Natural killer cell (primary cell): ENCODE results near the gene DRG1.

DNA sequence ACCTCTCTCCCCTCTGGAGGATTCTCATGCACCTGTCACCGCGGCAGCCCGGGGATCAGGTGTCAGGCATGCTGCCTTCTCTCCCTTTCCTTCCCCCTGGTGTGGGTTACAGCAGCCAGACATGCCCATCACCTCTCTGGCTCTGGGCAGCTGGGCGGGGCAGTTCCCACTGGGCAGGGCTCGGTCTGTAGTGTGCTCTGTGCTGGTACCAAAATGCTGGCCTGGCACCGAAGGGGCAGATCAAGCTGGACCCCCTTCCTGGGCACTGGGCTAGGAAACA, 926 bp downstream of the GAL3ST1 start:
- PRO-cap: no peak

DNA sequence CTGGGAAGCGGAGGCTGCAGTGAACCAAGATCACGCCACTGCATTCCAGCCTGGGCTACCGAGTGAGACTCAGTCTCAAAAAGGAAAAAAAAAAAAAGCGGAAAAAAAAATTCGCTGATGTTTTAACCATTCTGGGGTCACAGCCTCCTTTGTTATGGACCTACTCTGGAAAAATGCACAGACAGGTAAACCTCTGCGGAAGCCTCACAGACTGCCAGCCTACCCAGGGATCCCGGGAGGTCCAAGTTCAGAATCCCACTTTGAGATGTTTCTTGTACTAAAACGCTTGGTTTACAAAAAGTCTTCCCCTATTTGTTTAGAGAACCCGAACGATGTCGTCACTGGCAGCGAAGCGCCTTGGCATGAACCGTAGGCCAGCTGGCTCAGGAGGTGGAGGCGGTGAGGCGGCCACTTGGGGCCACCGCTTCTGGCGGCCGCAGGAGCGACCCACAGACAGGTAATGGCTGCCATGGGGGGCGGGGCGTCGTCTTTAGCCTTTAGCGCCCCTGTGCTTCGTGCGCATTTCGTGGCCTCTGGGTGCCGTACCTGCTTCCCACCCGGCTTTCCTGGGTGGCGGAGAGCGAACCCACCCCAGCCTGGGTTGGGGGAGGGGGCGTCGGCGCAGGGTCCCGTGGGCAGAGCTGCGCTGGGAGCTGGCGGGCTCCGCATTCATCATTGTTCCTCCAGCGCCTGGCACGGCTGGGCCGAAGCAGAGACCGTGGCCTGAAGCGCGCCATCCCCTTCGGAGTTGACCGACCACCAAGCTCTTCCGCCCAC, 598 bp upstream of the OSBP2 start:
- PRO-cap: no peak

GRCh38 chr22:30972171-30973263, 3.9 kb upstream of the MORC2 start:
- PRO-cap: no peak

GRCh38 chr22:30976703-30977891, 8.5 kb upstream of the MORC2 start:
- PRO-cap: no peak

DNA sequence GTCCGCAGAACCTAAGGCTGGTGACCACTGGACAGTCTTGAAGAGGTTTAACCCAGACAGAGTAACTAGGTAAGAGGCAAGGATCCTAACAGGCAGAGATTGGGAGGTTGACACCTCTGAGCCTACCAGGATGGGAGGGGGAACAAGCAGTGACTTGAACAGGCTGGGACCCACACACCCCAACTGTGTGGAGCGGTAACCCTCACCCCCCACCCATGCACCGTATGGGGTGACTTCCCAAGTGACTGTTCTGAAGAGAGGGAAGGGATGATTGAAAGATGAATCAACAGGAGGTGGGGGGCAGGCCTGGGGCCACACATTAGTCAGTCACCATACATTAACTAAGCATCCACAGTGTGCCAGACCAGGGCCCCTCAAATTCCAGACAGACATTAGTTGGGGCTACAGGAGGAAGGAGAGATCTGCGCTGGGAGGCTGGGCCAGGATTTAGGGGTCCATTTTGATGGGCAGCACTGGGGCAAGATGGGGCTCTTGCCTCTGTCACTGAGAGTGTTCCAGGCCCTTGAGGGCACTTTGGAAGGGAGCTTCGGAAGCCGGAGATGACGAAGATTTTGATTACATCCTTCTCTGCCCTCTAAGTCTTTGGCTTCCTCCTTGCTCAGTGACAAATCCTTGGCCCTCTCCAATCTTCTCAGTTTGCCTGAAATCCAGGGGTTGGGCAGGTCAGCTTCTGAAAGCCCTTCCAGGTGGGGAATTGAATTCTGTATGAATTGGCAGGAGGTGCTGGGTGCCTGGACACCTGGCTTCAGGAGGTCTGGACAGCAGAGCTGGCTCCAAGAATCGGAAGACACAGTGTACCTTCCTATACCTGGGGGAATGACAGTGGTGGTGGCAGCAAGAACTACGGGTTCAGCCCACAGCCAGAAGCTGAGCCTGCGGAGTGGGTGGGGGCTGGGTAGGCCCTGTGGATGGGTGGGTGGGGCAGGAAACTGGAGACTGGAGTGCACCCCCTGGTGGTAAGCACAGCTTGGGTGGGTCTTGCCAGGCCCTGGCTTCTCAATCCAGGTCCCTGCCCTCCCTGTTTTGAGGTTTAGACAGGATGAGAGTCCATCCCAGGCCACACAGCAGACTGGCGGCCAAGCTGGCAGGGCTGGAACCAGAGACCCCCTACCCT, 1.1 kb downstream of the SMTN start:
- PRO-cap: no peak

- PRO-cap: no peak
Measured at GRCh38 chr22:31083425-31083955, 2.4 kb downstream of the SMTN start.

- PRO-cap: no peak
Measured at GRCh38 chr22:31090139-31090406, 9.0 kb downstream of the SMTN start.

DNA sequence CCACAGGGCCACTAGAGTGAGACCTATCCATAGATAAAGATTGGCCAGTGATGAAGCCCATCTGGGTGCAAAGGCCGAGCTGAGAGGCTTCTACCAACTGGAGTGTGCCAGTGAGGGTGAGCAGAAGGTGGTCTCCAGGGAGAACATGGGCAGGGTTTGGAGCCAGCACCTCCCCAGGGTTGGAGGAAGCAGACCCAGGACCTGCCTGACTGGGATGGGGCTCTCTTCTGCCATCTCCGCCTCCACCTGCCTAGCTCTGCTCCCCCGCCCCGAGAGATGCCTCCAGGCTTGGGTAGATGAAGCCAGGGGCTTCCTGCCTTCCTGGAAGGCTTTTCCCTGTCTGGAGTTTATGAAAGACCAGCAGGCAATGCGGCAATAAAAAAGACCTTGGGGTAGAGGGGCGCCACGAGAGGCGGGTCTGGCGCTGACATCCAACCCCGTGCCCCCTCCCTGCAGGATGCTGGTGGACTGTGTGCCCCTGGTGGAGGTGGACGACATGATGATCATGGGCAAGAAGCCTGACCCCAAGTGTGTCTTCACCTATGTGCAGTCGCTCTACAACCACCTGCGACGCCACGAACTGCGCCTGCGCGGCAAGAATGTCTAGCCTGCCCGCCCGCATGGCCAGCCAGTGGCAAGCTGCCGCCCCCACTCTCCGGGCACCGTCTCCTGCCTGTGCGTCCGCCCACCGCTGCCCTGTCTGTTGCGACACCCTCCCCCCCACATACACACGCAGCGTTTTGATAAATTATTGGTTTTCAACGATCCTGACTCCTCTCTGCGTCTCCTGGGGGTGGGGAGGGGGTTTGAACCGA, 3.3 kb downstream of the SELENOM start:
- PRO-cap: no peak

GRCh38 chr22:31108037-31108242, 572 bp upstream of the SELENOM start:
- PRO-cap: no peak

GRCh38 chr22:31159426-31159798, 570 bp upstream of the RNF185 start:
- PRO-cap: no peak

GRCh38 chr22:31234890-31235566, 22.9 kb downstream of the LIMK2 start:
- PRO-cap: no peak

DNA sequence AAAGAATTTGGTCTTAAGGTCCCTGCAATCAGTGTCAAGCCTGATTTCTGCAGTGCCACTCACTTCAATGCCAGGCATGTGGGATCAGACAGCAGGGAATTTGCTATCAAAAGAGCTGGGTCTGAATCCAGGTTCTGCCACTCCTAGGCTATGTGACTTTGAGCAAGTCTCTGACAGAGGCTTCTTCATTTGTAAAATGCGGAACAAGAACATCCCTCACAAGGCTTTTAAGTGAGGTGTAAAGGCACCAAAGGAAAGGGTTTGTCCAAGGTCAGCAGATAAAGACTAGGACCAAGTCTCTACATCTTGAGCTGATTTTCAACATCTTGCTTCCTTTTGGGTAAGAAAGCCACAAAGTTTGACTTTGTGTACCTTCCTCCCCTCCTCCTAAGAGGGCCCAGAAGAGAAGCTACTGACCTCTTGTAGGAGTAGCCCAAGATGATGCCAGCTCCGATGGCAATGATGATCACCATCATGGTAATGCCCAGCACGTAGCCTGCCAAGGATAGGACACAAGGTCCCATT, 3.3 kb downstream of the PIK3IP1 start:
- PRO-cap: no peak

DNA sequence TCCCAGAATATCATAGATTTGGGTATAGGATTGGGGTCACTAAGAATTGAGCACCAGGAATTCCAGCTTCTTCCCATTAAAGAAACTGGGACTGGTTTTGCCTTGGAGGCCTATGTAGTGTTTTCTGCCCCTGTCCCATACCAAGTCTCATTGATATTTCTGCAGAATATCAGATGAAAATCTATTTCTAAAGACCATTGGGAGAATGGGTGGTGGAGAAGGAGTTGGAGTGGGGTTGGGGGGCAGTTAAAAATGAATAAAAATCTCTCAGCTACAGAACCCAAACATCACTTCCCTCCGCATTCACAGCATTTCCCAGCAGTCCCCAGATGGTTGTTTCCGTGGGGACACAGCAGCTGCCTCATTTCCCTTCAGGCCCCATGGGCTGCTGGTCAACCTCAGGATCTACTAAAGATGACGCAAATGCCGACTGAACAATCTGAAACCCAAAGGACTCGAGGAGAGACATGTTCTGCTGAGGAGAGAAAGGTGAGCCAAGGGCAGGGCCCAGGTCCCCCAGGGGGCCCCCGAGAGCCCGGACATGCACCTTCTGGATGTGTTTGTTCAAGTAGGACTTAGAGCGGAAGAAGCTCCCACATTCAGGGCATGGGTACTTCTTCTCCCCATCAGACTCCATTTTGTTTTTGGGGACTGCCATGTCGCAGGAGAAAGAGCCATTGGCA, 19.5 kb downstream of the PATZ1 start:
- PRO-cap: no peak

GRCh38 chr22:31347287-31348056, 1.3 kb upstream of the PATZ1 start:
- PRO-cap: no peak

DNA sequence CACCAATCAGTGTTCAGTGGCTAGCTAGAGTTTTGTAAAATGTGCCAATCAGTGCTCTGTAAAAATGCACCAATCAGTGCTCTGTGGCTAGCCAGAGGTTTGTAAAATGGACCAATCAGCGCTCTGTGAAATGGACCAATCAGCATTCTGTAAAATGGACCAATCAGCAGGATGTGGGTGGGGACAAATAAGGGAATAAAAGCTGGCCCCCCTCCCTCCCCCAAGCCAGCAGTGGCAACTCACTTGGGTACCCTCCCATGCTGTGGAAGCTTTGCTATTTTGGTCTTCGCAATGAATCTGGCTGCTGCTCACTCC, 5.5 kb upstream of the DRG1 start:
- PRO-cap: no peak

DNA sequence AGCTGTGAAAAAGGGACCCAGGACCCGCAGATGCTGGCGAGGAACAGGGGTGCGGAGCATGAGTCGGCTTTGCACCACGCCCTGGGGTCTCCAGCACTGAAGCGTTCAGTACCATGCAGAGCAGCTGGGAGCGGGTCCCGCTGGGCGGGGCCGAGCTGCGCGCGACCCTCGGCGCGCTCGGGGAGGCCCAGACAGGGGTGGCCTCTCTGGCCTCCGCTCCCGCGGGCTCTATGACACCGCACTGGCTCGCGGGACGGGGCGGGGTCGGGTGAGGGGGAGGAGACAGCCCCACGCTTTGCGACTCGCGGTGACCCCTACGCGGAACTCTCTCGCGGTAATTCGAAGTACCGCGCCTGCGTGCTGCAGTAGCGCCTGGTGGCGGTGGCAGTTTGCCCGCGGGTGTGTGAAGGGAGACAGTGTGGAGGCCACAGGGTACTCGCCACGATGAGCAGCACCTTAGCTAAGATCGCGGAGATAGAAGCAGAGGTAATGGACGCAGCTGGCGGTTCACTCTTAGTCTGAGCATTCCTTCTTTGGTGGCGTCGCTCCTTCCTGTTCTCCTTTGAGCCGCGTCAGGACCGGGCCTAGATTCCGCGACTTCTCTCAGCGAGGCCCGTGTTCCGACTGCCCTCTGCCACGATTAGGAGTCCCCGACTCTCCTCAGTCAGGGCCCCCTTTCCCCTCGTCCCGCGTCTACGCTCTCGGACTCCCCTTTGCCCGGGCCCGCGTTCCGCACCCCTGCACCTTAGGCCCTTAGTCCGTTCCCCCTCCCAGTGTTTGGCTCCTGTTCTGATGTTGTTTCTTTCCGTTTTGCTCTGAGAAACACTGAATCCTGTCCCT, at the start of gene DRG1:
DRG1 (plus strand) TSS at position 365 of the 840 bp plus-strand sequence.
- PRO-cap: bidirectional peak, plus-strand start at position 384 of the sequence, minus-strand start at position 232 of the sequence; bidirectional peak, plus-strand start at position 616 of the sequence, minus-strand start at position 626 of the sequence

GRCh38 chr22:31490038-31490353, 354 bp upstream of the EIF4ENIF1 start:
- PRO-cap: no peak

DNA sequence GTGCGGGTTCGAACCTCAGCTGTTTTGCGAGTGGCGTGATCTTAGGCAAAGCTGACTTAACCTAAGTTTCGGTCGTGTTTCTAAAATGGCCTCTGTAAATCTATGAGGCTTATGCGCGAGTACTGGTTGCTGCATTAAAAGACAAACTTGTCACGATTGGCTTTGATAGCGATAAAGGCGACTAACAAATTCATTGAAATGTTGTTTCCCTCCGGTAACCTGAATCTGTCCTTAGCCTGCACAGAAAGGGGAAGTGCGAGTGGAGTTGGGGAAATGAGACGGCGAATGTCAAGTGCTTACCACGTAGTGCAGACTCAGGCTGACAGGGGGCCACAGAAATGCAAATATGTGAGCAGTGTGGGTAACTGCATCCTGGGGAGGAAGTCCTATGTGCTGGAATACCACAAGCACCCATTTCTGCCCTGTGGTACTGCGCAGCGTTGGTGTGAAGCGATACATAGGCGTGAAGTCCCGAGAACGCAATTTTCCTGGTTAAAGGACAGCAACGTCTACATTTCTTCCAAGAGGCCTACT, 779 bp upstream of the EIF4ENIF1 start:
- PRO-cap: unidirectional peak, minus-strand start at position 104 of the sequence; bidirectional peak, plus-strand start at position 427 of the sequence, minus-strand start at position 289 of the sequence

DNA sequence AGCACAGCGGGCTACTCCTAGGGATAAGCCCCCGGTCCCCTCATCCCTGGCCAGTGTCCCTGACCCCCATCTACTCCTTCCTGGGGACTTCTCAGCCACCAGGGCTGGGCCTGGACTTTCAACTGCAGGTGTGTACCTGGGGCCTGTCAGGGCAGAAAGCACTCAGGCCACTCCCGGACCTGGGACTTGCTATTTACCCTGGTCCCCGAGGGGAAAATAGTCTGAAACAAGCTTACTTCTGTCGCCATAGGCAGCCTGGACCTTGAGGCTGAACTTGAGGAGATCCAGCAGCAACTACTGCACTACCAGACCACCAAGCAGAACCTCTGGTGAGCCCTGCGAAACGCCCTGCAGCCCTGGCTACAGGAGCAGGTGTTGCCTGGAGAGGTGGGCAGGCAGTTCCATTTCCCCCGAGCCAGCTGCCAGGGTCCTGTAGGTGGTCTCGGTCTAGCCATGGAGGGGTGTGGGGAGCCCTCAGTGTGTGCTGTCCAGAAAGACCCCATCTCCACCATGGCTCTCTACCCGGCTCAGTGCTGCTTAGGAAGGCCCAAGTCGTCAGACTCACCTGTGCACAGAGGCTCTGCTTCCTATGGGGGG, 45.2 kb downstream of the PISD start:
- PRO-cap: no peak

DNA sequence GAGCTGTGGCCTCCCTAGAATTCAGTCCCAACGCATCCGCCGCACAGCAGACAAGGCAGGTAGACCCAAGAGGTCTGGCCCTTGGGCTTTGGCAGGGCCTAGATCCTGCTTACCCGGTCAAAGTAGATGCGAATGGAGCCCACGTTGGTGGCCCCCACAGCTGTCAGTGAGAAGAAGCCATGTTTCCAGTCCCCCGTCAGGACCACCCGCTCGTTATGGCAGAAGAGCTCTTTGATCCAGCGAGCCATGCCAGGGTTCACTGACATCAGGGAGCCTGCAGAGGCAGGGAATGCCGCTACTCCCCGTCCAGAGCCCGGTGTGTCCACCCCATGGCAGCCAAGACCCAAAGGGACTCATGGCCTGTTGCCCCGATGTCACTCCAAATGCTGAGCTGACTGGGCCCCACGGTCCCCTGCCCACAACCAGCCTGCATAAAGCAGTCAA, 41.6 kb downstream of the PISD start:
- PRO-cap: no peak